Retinal pigment epithelial cell (primary cell): ENCODE data around the genes SBNO2, CBARP, CIRBP, EFNA2, PCSK4 and ADAMTSL5.

- RRBS: 2% methylated on average over 21 of the region's 41 CpGs
Observed at GRCh38 chr19:1172668-1173427, 1.2 kb downstream of the SBNO2 start.

DNA sequence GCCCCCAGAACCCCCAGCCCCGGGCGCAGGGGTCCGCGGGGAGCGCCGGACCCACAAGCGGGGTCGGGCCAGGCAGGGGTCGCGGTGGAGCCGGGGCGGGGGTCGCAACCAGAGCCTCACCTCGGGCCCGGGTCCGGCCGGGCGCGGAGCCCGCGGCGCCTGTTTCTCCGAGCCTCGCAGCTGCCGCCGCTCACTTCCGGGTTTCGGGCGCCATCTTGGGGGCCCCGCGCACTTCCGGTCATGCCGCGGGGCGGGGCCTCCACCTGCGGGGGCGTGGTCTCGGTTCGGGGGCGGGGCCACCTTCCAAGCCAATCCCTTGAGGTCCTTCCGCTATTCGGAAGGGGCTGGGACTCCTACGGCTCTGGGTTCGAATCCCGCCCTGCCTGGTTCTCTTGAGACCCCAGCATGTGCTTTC, at the start of gene SBNO2:
SBNO2 (minus strand) TSS at position 217 of the 415 bp plus-strand sequence.
- RRBS: 1% methylated on average over 26 of the region's 45 CpGs

DNA sequence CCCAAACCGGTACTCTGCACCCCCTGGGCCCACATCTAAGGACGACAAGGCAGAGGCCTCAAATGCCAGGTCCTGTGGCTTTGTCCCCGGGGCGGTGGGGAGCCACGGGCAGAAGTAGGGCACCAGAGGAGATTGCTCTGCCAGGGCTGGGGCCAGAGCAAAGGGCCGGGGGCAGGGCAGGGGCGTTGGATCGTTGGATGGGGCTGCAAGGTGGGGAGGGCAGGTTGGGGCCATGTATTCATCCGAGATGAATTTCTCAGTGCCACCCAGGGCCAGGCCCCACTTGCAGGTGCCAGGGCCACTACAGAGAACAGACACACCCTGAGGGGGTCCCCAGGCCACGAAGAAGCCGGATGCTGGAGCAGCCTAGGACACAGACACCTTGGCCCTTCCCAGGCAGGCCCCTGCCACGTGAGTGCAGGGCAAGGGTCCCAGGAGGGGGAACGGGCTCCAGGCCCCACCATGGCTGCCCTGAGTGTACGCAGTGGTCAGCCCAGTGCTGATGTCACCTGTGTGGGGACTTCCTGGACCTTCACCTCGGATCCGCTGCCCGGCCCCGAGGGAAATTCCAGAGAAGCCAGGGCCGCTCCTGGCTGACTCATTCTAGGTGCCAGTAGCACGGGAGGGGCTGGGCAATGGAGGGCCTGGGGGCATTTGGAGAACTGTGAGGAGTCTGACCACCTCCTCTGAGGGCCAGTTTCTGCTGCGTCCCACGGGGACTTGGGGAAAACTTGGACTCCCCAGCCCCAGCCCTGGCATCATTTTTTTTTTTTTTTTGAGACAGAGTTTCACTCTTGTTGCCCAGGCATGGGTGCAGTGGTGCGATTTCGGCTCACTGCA, 9.6 kb upstream of the SBNO2 start:
- RRBS: 78% methylated on average over 5 of the region's 24 CpGs

GRCh38 chr19:1206221-1206881, 773 bp downstream of the STK11 start:
- RRBS: under 1% methylated on average over 29 of the region's 68 CpGs

GRCh38 chr19:1214686-1215787, 9.5 kb downstream of the STK11 start:
- RRBS: 10% methylated on average over 8 of the region's 30 CpGs

- RRBS: 86% methylated on average over 16 of the region's 34 CpGs
Observed at GRCh38 chr19:1229787-1230003, 8.1 kb downstream of the CBARP start.

GRCh38 chr19:1232346-1233214, 5.2 kb downstream of the CBARP start:
- RRBS: 100% methylated on average over 1 of the region's 26 CpGs

DNA sequence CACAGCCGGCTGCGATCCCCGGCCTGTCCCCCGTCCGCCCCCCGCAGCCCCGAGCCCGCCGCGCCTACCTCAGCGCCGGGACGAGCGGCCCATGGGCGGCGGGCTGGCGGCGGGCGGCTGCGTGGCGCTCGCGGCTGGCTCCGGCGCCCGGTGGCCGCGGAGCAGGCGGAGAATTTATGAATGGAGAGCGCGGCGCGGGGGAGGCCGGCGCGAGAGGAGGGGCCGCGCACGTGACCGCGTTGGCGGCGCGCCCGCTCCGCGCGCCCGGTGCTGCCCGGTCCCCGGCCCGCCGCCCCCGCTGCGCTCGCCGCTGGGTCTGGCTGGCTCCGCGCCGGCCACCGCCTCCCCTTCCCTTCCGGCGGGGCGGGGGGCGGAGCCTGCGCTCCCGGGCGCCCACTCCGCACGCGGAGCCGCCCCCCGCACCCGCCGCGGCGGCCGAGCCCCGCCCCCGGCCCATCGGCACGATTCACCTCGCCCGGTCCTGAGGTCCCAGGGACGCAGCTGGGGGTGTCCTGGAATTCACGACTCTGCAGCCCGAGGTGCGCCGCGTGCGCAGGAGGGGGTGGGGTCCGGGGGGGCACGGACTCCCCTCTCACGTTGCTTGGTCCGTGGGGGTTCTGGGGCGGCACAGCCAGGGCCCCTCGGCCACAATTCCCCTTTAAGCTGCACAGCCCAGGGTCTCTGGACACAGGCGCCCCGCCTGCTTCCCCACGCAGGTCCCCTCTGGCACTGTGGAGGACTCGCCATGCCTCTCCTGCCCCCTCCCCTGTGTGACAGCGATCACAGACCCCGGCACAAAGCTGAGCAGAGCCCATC, at the start of gene CBARP:
CBARP (minus strand) TSS at position 318 of the 816 bp plus-strand sequence.
- RRBS: 1% methylated on average over 77 of the region's 103 CpGs

GRCh38 chr19:1267331-1267522, 1.9 kb upstream of the CIRBP start:
- RRBS: no CpG with 5 or more reads among the region's 14 CpGs

DNA sequence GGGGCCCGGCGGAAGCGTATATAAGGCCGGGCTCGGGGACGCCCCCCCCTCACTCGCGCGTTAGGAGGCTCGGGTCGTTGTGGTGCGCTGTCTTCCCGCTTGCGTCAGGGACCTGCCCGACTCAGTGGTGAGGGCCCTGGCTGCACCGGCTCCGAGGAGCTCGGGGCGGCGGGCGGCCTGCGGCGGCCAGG, at the start of gene CIRBP:
CIRBP (plus strand) TSS at position 49 of the 191 bp plus-strand sequence.
- RRBS: 1% methylated on average over 7 of the region's 23 CpGs

- RRBS: 5% methylated on average over 84 of the region's 179 CpGs
Observed at GRCh38 chr19:1285213-1286469, at the start of gene EFNA2. TSS of gene EFNA2 (plus strand) at chr19:1285873.

- RRBS: no CpG with 5 or more reads among the region's 53 CpGs
Observed at GRCh38 chr19:1376444-1377404, 7.0 kb upstream of the NDUFS7 start.

DNA sequence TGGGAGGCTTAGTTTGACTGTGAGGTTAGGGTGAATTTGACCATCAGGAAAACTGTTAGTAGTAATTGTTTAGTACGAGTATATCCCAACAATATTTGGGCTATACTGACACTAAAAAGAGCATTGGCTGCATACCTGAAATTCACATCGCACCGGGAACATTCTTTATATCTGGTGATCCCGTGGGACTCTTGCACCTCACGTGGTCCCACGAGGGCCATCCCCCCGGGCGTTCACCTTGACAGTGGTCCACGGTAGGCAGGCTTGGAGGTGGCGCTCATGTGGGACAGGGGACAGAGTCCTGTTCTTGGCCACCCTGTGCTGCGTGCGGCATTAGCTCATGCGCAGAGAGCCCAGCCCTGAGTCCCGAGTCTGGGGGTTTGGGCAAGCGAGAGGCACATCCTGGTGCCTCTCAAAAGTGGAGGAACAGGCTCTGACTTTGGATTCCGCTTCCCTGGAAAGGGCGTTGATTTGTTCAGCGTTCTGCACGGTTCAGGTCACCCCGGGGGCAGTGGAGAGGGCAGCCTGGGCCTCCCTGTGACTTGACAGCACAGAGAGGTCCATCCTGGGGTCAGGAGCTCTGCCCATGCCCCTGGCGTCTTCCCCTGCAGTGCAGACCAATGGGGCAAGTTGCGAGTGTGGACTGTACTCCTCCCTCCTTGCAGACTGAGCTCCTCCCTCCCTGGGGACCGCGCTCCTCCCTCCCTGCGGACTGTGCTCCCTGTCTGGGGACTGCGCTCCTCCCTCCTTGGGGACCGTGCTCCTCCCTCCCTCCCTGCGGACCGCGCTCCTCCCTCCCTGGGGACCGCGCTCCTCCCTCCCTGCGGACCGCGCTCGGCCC, 7.4 kb downstream of the GAMT start:
- RRBS: 83% methylated on average over 5 of the region's 36 CpGs

DNA sequence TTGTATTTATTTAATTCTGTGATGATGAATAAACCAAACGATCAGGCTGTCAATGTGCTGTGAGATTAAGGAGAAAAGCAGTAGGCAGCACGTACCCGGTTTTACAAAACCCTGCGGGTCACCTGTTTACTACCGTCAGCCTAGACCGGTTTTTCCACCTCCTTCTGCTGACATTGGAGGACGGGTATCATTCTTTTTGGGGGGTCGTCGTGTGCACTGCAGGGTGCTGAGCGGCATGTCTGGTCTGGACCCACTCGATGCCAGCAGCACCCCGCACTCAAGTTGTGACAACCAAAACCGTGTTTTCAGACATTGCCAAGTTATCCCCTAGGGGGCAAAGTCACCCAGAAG, 882 bp upstream of the DAZAP1 start:
- RRBS: 12% methylated on average over 5 of the region's 13 CpGs

- RRBS: no CpG with 5 or more reads among the region's 33 CpGs
Observed at GRCh38 chr19:1416882-1417777, 9.7 kb downstream of the DAZAP1 start.

- RRBS: 88% methylated on average over 10 of the region's 29 CpGs
Observed at GRCh38 chr19:1429873-1430640, 8.1 kb upstream of the RPS15 start.

GRCh38 chr19:1433898-1434543, 4.2 kb upstream of the RPS15 start:
- RRBS: 93% methylated on average over 5 of the region's 34 CpGs

GRCh38 chr19:1441752-1442658, 3.8 kb downstream of the RPS15 start:
- RRBS: no CpG with 5 or more reads among the region's 23 CpGs

GRCh38 chr19:1489997-1490887, at the start of gene PCSK4:
TSS of gene PCSK4 (minus strand) at chr19:1490350.
- RRBS: 1% methylated on average over 11 of the region's 66 CpGs

GRCh38 chr19:1512868-1513813, at the start of gene ADAMTSL5:
TSS of gene ADAMTSL5 (minus strand) at chr19:1513019.
- RRBS: 4% methylated on average over 50 of the region's 105 CpGs